Foreskin keratinocyte (primary cell): ENCODE results near the genes ADAMTSL1, MLLT3 and IFNA13.

DNA sequence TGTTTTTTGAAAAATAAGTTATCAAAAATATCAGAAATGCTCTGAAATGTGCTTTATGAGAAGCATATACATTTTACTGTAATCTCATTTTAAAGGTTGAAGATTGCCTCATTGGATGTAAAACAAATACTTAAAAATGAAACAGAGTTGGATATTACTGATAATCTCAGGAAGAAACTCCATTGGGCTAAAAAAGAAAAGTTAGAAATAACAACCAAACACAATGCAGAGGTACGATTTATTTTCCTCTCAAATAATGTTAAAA is 18.6 kb downstream of the CCDC171 start:
- RAMPAGE, total RNA, result no peak

- RAMPAGE, total RNA, result no peak
These were observed 25.9 kb downstream of the CCDC171 start for GRCh38 chr9:15578790-15579074.

- RAMPAGE, total RNA, result no peak
These were observed 538.1 kb downstream of the BNC2 start for GRCh38 chr9:16332446-16332660.

- RAMPAGE, total RNA, result no peak
These were observed 1.1 kb downstream of the BNC2 start for GRCh38 chr9:16869279-16869868.

- RAMPAGE, total RNA, result no peak
These were observed 115.7 kb upstream of the BNC2 start for GRCh38 chr9:16986234-16986522.

DNA sequence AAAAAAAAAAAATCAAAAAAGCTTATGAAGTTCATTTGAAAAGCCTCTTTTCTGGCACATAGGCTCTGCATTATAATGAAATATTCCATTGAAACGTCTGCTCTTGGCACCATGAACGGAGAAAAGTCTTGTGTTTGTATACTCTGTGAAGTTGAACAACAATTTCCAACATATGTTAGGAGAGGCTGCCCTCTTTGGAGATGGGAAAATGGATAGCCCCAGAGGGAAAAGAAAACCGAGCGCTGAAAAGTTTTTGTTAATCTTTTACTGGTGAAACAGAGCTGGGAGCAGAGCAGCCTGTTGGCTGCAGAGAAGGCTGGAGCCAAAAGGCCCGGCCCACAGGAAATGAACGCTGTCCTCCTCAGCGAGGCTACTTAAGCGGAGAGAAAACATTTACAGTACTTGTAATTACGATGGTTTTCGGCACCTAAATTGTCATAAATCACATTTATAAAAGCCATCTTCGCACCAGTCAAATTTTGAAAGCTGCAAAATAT is 129.8 kb upstream of the CNTLN start:
- RAMPAGE, total RNA, result no peak

GRCh38 chr9:17268469-17268925 is 133.7 kb downstream of the CNTLN start:
- RAMPAGE, total RNA, result no peak

DNA sequence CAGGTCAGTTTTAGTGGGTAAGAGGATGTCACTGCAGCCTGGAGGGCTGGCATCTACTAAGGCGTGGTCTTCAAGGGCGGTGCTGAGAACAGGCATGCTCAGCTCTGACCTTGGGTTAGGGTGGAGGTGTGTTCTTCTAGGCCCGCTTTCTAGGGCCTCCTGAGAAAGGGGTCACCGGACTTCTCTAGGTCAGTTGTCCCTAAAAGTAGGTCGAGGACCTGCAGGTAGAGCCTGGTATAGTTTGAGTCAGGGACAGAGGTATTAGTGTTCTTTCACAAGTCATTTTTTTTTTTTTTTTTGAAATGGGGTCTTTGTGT is 25.8 kb downstream of the SH3GL2 start:
- RAMPAGE, total RNA, result no peak

DNA sequence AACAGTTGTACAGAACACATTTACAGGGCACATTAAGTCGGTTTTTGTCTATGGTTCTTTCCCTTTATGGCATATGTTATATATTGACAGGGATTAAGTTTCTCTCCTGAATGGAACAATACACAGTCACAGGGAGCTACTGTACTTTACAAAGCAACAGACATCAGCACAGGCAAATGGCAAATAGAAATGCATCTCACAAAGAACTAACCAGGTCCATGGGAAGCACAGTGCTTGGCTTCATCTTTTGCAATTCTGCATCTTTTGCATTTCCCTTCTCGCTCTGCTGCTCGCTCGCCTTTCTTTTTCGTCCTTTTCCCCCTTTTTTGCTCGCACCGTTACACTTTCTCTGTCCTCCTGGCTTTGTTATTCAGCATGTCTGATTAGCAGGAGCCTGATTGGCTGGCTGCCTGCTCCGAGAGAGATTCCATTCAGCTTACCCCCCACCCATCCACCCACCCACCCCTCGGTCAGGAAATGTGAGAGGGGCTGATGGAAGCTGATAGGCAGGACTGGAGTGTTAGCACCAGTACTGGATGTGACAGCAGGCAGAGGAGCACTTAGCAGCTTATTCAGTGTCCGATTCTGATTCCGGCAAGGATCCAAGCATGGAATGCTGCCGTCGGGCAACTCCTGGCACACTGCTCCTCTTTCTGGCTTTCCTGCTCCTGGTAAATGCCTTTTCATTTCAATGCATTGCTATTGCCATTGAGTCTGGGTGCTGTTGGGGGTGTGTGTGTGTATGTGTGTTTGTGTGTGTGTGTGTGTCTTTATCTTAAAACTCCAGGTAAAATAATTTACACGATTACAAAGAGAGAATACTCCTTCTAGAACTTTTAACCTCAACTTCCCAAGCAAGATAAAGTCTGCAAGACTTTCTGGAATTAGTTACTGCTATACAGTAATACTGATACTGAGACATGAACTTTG is at the start of gene ADAMTSL1:
TSS of gene ADAMTSL1 (plus strand) at position 529 of the 930 bp plus-strand sequence.
- RAMPAGE, total RNA, result no peak

GRCh38 chr9:19050399-19050638 is 1.1 kb downstream of the RRAGA start:
- RAMPAGE, total RNA, result no peak

GRCh38 chr9:19223553-19224072 is 6.9 kb upstream of the DENND4C start:
- RAMPAGE, total RNA, result no peak

DNA sequence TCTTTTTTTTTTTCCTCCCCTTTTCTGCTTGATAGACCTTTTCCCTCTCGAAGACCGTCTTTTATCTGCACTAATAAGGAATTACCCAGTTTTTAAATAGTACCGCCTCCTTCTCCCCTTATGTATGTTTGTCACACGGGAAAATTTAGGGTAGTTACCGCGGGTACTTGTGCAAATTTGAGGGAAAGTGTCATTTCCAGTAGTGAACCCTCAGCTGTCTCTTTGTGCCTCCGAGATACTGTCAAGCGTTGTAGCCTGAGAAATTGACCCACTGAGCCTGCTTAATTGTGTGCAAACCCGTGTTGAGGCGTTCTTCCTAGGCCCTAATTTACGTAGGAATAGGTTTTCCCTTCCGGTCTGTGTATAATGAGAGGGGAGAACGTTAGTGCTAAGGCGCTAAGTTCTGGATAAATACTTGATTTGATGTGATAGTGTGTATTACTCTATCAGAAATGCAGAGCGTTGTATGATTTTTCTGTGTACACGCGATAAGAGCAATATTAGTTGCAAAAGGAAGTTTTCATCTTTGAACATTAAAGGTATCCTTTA is 1.1 kb downstream of the DENND4C start:
- RAMPAGE, total RNA, result no peak

- RAMPAGE, total RNA, result no peak
These were observed 6.4 kb downstream of the RPS6 start for GRCh38 chr9:19373435-19374138.

- RAMPAGE, total RNA, result no peak
These were observed 1.0 kb downstream of the ACER2 start for GRCh38 chr9:19409667-19410389.

GRCh38 chr9:19457782-19458020 is 48.9 kb downstream of the ACER2 start:
- RAMPAGE, total RNA, result no peak

GRCh38 chr9:20590668-20591144 is 31.6 kb downstream of the MLLT3 start:
- RAMPAGE, total RNA, result no peak

- RAMPAGE, total RNA, result no peak
These were observed 27.1 kb downstream of the MLLT3 start for GRCh38 chr9:20595031-20595767.

GRCh38 chr9:20621194-20622279 is 762 bp downstream of the MLLT3 start:
- RAMPAGE, total RNA, result no peak

GRCh38 chr9:20622280-20623040 is at the start of gene MLLT3:
TSS of gene MLLT3 (minus strand) at chr9:20622499.
- RAMPAGE, total RNA, result no peak

DNA sequence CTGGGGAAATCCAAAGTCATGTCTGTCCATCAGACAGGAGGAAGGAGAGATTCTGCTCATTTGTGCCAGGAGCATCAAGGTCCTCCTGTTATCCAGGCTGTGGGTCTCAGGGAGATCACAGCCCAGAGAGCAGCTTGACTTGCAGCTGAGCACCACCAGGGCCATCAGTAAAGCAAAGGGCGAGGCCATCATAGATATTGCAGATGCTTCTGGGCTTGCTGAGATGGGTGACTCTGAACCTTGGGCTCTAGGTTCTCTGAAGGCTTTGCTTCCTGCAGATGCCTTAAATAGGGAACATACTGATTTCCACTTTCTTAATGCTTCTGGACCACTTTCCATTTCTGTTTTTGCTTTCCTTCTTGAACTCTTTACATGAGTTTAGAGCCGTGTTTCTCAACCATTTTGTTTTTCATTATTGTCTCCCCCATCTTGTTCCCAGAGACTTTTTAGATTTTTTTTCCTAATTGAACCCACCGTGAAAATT is at the start of gene IFNA13:
TSS of gene IFNA13 (minus strand) at position 239 of the 484 bp plus-strand sequence.
- RAMPAGE, total RNA, result no peak